K562 (cell line): ENCODE results near the genes TMPRSS6, ELFN2, MFNG and CARD10.

GRCh38 chr22:36781945-36782361, 6.0 kb upstream of the IFT27 start:
- RAMPAGE, long total RNA, result no peak
- RRBS, result 1% methylated on average over 8 of the region's 18 CpGs
PRO-cap:
- standard, result no peak
- CoPRO, capped RNA only, 2 experiments, result no peak in any of the 2 experiments
- CoPRO, capped and uncapped RNA, 2 experiments, result no peak in any of the 2 experiments
- CoPRO, uncapped RNA only, 2 experiments, result no peak in any of the 2 experiments
CAGE:
- cytosol, long polyA plus RNA, result no peak
- long polyA plus RNA, result no peak
- nucleolus, long total RNA, result no peak
- nucleus, long polyA plus RNA, result no peak

GRCh38 chr22:36856243-36856875, 4.4 kb upstream of the NCF4 start:
- RAMPAGE, long total RNA, result no peak
- RRBS, result no CpG with 5 or more reads among the region's 31 CpGs
PRO-cap:
- standard, result no peak
- CoPRO, capped RNA only, 2 experiments, result no peak in any of the 2 experiments
- CoPRO, capped and uncapped RNA, 2 experiments, result no peak in any of the 2 experiments
- CoPRO, uncapped RNA only, 2 experiments, result no peak in any of the 2 experiments
CAGE:
- cytosol, long polyA plus RNA, result no peak
- long polyA plus RNA, result no peak
- nucleolus, long total RNA, result no peak
- nucleus, long polyA plus RNA, result no peak

DNA sequence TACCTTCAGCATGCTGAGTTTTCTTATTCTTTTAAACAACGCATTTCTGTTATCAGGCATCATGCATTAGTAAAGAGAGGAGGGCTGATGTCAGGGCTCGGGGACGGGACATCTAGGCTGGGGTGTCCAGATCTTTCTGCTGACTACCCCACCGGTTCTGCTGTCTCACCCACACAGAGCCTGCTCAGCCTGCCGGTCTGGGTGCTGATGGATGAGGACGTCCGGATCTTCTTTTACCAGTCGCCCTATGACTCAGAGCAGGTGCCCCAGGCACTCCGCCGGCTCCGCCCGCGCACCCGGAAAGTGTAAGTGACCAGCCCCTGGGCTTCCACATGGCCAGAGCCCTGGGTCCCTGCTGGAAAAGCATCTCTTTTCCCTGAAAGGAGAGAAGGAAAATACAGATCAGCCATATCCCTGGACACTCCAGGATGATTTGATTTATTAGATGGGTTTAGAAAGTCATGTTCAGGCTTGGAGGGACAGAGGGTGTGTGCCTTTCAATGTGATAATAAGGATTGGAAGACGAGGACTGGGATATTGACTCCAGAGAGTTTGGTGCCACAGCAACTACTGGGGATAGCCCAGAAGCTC, 9.5 kb downstream of the NCF4 start:
- RAMPAGE, long total RNA, result no peak
- RRBS, result 4% methylated on average over 4 of the region's 15 CpGs
PRO-cap:
- standard, result no peak
- CoPRO, capped RNA only, 2 experiments, result no peak in any of the 2 experiments
- CoPRO, capped and uncapped RNA, 2 experiments, result no peak in any of the 2 experiments
- CoPRO, uncapped RNA only, 2 experiments, result no peak in any of the 2 experiments
CAGE:
- cytosol, long polyA plus RNA, result no peak
- long polyA plus RNA, result no peak
- nucleolus, long total RNA, result no peak
- nucleus, long polyA plus RNA, result no peak

DNA sequence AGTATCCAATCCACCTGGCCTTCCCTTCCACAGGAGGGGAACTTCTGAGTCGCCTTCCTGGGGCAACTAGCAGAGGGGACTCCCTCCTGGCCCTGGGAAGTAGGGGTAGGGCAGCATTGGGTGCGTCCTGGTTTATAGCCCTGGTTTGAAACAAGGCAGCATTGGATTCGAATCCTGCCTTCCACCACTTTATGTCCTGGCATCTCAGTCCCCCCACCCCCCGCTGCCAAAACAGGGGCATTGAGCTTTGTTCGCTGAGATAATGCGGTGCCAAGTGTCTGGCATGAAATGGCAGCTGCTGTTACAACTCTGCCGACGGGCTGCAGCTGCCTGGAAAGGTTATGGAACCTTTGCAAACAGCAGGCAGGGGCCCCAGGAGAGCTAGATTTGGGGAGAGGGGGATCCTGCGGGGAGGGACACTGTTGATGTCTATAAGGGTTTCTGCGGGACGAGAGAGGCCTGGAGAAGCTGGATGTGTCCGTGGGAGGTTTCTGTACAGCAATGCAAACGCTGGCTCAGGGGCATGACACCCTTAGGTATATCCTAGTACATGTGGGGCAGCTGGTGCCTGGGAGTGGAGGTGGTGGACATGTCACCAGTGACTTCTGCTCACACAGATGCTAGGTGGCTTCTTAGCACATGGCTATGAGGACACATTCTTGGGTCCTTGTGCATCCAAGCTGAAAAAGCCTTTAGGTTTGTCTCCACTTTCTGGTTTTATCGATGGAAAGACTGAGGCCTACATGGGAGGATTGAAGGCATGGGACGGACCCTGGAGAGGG, 1.8 kb downstream of the TST start:
- RAMPAGE, long total RNA, result no peak
- RRBS, result no CpG with 5 or more reads among the region's 15 CpGs
PRO-cap:
- standard, result no peak
- CoPRO, capped RNA only, 2 experiments, result no peak in any of the 2 experiments
- CoPRO, capped and uncapped RNA, 2 experiments, result no peak in any of the 2 experiments
- CoPRO, uncapped RNA only, 2 experiments, result no peak in any of the 2 experiments
CAGE:
- cytosol, long polyA plus RNA, result no peak
- long polyA plus RNA, result no peak
- nucleolus, long total RNA, result no peak
- nucleus, long polyA plus RNA, result no peak

GRCh38 chr22:37109274-37110068, at the start of gene TMPRSS6:
TMPRSS6 (minus strand) TSS chr22:37109713.
- RAMPAGE, long total RNA, result no peak
- RRBS, result 6% methylated on average over 4 of the region's 15 CpGs
PRO-cap:
- standard, result no peak
- CoPRO, capped RNA only, 2 experiments, result no peak in any of the 2 experiments
- CoPRO, capped and uncapped RNA, 2 experiments, result no peak in any of the 2 experiments
- CoPRO, uncapped RNA only, 2 experiments, result no peak in any of the 2 experiments
CAGE:
- cytosol, long polyA plus RNA, result no peak
- long polyA plus RNA, result no peak
- nucleolus, long total RNA, result no peak
- nucleus, long polyA plus RNA, result no peak

GRCh38 chr22:37126233-37126604, 16.7 kb upstream of the TMPRSS6 start:
- RAMPAGE, long total RNA, result no peak
- RRBS, result no CpG with 5 or more reads among the region's 3 CpGs
PRO-cap:
- standard, result no peak
- CoPRO, capped RNA only, 2 experiments, result no peak in any of the 2 experiments
- CoPRO, capped and uncapped RNA, 2 experiments, result no peak in any of the 2 experiments
- CoPRO, uncapped RNA only, 2 experiments, result no peak in any of the 2 experiments
CAGE:
- cytosol, long polyA plus RNA, result no peak
- long polyA plus RNA, result no peak
- nucleolus, long total RNA, result no peak
- nucleus, long polyA plus RNA, result no peak

- RAMPAGE, long total RNA, result no peak
- RRBS, result no CpG with 5 or more reads among the region's 9 CpGs
PRO-cap:
- standard, result no peak
- CoPRO, capped RNA only, 2 experiments, result no peak in any of the 2 experiments
- CoPRO, capped and uncapped RNA, 2 experiments, result no peak in any of the 2 experiments
- CoPRO, uncapped RNA only, 2 experiments, result no peak in any of the 2 experiments
CAGE:
- cytosol, long polyA plus RNA, result no peak
- long polyA plus RNA, result no peak
- nucleolus, long total RNA, result no peak
- nucleus, long polyA plus RNA, result no peak
Measured at GRCh38 chr22:37133270-37133603, 16.5 kb downstream of the IL2RB start.

- RAMPAGE, long total RNA, result no peak
- RRBS, result no CpG with 5 or more reads among the region's 7 CpGs
PRO-cap:
- standard, result no peak
- CoPRO, capped RNA only, 2 experiments, result no peak in any of the 2 experiments
- CoPRO, capped and uncapped RNA, 2 experiments, result no peak in any of the 2 experiments
- CoPRO, uncapped RNA only, 2 experiments, result no peak in any of the 2 experiments
CAGE:
- cytosol, long polyA plus RNA, result no peak
- long polyA plus RNA, result no peak
- nucleolus, long total RNA, result no peak
- nucleus, long polyA plus RNA, result no peak
Measured at GRCh38 chr22:37170588-37170899, 17.5 kb downstream of the C1QTNF6 start.

GRCh38 chr22:37188836-37189519, 931 bp upstream of the C1QTNF6 start:
- RAMPAGE, long total RNA, result no peak
- RRBS, result no CpG with 5 or more reads among the region's 4 CpGs
PRO-cap:
- standard, result no peak
- CoPRO, capped RNA only, 2 experiments, result no peak in any of the 2 experiments
- CoPRO, capped and uncapped RNA, 2 experiments, result no peak in any of the 2 experiments
- CoPRO, uncapped RNA only, 2 experiments, result no peak in any of the 2 experiments
CAGE:
- cytosol, long polyA plus RNA, result no peak
- long polyA plus RNA, result no peak
- nucleolus, long total RNA, result no peak
- nucleus, long polyA plus RNA, result no peak

GRCh38 chr22:37240159-37240733, 3.8 kb downstream of the RAC2 start:
- RAMPAGE, long total RNA, result no peak
- RRBS, result no CpG with 5 or more reads among the region's 7 CpGs
PRO-cap:
- standard, result no peak
- CoPRO, capped RNA only, 2 experiments, result no peak in any of the 2 experiments
- CoPRO, capped and uncapped RNA, 2 experiments, result peak in 1 of 2 experiments; most common minus-strand start chr22:37240356 (in 1)
- CoPRO, uncapped RNA only, 2 experiments, result peak in 1 of 2 experiments; most common minus-strand start chr22:37240636 (in 1)
CAGE:
- cytosol, long polyA plus RNA, result no peak
- long polyA plus RNA, result no peak
- nucleolus, long total RNA, result no peak
- nucleus, long polyA plus RNA, result no peak

DNA sequence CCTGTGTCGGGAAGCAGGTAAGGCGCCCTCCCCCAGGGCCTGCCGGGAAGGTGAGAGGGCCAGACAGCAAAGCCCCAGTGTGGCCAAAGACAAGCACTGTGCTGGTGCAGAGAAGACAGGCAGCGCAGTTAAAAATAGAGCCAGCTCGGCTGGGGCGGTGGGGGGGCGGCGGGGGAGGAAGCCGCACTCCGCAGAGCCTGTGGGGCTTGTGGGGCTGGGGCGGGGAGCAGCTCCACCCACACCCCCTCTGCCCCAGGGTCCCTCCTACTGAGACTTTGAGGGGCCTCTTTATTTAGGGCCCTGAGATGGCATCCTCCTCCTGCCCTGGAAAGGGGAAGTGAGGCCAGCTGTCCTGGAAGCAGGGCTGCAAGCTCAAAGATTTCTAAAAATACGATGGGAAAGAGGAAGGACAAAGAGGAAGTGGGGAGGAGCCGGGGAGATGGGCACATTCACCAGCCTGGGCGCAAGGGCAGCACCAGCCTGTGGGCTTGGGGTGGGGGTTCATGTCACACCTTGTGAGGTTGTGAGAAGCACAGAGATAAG, 2.6 kb downstream of the CYTH4 start:
- RAMPAGE, long total RNA, result no peak
- RRBS, result no CpG with 5 or more reads among the region's 14 CpGs
PRO-cap:
- standard, result no peak
- CoPRO, capped RNA only, 2 experiments, result no peak in any of the 2 experiments
- CoPRO, capped and uncapped RNA, 2 experiments, result no peak in any of the 2 experiments
- CoPRO, uncapped RNA only, 2 experiments, result no peak in any of the 2 experiments
CAGE:
- cytosol, long polyA plus RNA, result no peak
- long polyA plus RNA, result no peak
- nucleolus, long total RNA, result no peak
- nucleus, long polyA plus RNA, result no peak

GRCh38 chr22:37298424-37298815, 16.1 kb downstream of the CYTH4 start:
- RAMPAGE, long total RNA, result no peak
- RRBS, result no CpG with 5 or more reads among the region's 10 CpGs
PRO-cap:
- standard, result no peak
- CoPRO, capped RNA only, 2 experiments, result no peak in any of the 2 experiments
- CoPRO, capped and uncapped RNA, 2 experiments, result no peak in any of the 2 experiments
- CoPRO, uncapped RNA only, 2 experiments, result no peak in any of the 2 experiments
CAGE:
- cytosol, long polyA plus RNA, result no peak
- long polyA plus RNA, result no peak
- nucleolus, long total RNA, result no peak
- nucleus, long polyA plus RNA, result no peak

- RAMPAGE, long total RNA, result no peak
- RRBS, result 13% methylated on average over 27 of the region's 80 CpGs
PRO-cap:
- standard, result no peak
- CoPRO, capped RNA only, 2 experiments, result no peak in any of the 2 experiments
- CoPRO, capped and uncapped RNA, 2 experiments, result no peak in any of the 2 experiments
- CoPRO, uncapped RNA only, 2 experiments, result no peak in any of the 2 experiments
CAGE:
- cytosol, long polyA plus RNA, result no peak
- long polyA plus RNA, result no peak
- nucleolus, long total RNA, result no peak
- nucleus, long polyA plus RNA, result no peak
Measured at GRCh38 chr22:37427181-37427772, at the start of gene ELFN2. ELFN2 (minus strand) TSS chr22:37427479.

DNA sequence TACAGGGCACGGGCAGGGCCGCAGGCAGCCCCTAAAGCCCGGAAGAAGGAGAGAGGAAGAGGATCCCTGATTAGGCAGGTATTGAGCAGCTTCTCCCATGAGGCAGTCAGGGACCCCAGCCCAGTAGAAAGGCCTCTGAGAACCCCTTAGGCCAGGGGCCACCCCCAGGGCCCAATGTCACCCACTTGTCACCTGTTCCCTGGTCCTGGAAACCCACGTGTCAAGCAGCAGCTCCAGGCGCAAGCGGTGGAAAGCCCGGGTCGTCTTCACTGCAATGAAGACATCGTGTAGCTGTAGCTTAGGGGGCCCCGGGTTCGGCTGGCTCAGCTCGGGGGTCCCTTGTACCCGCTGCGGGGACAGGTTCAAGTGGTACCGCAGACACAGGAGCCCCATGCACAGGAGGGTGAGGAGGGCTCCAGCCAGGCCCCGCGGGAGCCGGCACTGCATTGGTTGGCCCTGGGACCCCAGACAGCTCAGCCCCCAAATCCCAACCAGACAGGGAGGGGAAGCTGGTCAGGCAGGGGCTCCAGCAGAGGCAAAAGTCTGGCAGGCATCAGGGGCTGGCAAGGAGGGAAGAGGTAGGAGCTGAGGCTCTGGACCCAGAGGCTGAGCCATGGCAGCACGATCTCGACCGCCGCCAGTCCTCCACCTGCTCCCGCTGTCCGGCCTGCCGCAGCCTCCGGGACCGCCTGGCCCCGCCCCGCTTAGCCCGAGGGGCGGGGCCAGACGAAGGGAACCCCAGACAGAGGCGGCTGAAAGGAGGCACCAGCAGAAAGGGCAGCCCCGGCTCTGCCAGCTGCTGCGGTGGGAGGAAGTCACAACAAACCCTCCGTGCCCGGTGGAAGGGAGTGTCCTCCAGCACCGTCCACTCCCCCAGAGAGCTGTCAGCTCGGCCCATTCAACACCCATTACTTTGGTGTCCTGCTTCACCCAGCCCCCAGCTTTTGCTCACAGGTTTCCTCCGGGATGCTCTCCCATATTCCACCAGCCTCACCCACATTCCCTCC, at the start of gene MFNG:
Gene MFNG (minus strand): TSS at position 654 of the 1,007 bp plus-strand sequence.
- RAMPAGE, long total RNA, result no peak
- RRBS, result 15% methylated on average over 7 of the region's 40 CpGs
PRO-cap:
- standard, result no peak
- CoPRO, capped RNA only, 2 experiments, result no peak in any of the 2 experiments
- CoPRO, capped and uncapped RNA, 2 experiments, result no peak in any of the 2 experiments
- CoPRO, uncapped RNA only, 2 experiments, result no peak in any of the 2 experiments
CAGE:
- cytosol, long polyA plus RNA, result no peak
- long polyA plus RNA, result no peak
- nucleolus, long total RNA, result no peak
- nucleus, long polyA plus RNA, result no peak

DNA sequence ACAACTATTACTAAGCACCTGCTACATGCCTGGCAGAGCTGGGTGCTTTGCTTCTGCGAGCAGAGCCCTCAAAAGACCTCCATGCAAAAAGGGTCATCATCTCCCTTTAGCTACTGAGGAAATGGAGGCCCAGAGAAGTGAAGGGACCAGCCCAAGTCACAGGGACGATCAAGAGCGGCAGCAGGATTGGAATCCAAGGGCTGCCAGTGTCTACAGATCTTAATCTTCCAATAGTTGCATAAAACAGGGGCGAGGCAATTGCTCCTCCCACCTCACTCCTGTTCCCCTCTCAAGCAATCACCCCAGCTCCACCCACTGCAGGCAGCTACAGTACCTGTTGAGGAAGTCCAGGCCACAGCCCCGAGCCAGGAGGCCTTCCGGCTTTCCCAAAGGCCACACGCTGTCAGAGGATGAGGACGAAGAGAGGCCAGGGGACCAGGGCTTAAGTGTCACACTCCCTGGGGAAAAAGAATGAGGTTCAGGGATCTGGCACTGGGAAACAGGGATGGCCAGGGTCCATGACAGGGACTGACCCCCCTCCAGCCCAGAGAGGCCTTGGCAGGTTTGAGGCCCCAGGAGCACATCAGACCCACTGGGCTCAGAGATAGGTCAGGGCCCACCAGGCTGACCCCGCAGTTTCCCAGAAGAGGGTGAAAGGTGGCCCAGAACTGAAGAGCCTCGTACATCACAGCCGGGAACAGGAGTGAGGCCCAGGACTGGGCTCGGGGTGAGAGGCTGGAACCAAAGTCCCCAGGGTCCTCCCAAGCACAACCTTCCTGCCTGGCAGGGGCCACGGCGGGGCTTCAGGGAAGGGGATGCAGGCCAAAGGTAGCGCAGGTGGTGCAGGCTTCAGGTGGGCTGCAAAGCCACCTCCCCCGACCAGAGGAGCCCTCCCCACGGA, 16.3 kb upstream of the MFNG start:
- RAMPAGE, long total RNA, result no peak
- RRBS, result no CpG with 5 or more reads among the region's 17 CpGs
PRO-cap:
- standard, result no peak
- CoPRO, capped RNA only, 2 experiments, result no peak in any of the 2 experiments
- CoPRO, capped and uncapped RNA, 2 experiments, result no peak in any of the 2 experiments
- CoPRO, uncapped RNA only, 2 experiments, result no peak in any of the 2 experiments
CAGE:
- cytosol, long polyA plus RNA, result no peak
- long polyA plus RNA, result no peak
- nucleolus, long total RNA, result no peak
- nucleus, long polyA plus RNA, result no peak

DNA sequence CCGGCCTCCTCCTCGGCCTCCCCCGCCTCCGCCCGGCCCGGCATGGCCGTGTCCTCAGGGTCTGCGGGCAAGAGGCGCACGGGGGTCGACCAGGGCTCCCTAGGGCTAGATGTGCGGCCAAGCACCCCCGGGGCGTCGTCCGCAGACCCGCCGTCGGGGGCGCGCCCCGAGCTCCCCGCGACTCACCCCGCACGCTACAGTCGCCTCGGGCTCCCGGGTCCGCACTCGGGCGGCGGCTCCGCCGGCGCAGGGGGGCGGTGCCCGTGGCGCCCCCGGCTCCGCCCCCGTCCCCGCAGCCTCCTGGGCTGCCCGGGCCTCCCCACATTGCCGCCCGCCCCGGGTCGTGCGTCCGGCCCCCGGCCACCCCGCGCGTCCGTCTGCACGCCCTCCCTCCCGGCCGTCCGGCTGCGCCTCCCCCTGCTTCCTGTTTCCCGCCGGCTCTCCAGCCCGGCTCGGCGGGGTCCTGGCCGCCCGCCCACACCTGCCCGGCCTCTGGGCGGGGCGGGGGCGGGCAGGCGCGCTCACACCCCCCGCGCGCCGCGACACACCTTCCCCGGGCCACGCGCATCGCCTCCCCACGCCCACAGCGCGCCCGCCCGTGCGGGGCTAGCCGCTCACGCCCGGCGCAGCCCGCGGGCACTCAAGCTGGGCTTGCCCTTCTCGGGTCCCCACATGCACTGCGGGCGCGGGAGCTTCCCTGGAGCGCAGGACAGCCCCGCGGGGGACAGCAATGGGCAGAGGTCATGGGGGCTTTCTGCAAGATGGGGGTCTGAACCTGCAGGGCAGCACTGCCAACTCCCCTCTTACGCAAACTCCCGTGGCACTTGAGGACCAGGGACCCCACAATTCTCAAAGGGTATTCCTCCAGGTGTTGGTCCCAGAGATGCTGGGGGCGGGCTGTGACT, at the start of gene CARD10:
Gene CARD10 (minus strand): TSS at position 259 of the 905 bp plus-strand sequence.
- RAMPAGE, long total RNA, result no peak
- RRBS, result 2% methylated on average over 59 of the region's 104 CpGs
PRO-cap:
- standard, result bidirectional peak, plus-strand start at position 427 of the sequence, minus-strand start at position 379 of the sequence; unidirectional peak, minus-strand start at position 494 of the sequence
- CoPRO, capped RNA only, 2 experiments, result peak in 2 of 2 experiments; most common plus-strand start position 427 of the sequence (in 1); most common minus-strand start position 379 of the sequence (in 1)
- CoPRO, capped and uncapped RNA, 2 experiments, result no peak in any of the 2 experiments
- CoPRO, uncapped RNA only, 2 experiments, result no peak in any of the 2 experiments
CAGE:
- cytosol, long polyA plus RNA, result no peak
- long polyA plus RNA, result no peak
- nucleolus, long total RNA, result no peak
- nucleus, long polyA plus RNA, result no peak

GRCh38 chr22:37563747-37564818, 3.8 kb downstream of the CDC42EP1 start:
- RAMPAGE, long total RNA, result no peak
- RRBS, result no CpG with 5 or more reads among the region's 15 CpGs
PRO-cap:
- standard, result no peak
- CoPRO, capped RNA only, 2 experiments, result no peak in any of the 2 experiments
- CoPRO, capped and uncapped RNA, 2 experiments, result no peak in any of the 2 experiments
- CoPRO, uncapped RNA only, 2 experiments, result no peak in any of the 2 experiments
CAGE:
- cytosol, long polyA plus RNA, result no peak
- long polyA plus RNA, result no peak
- nucleolus, long total RNA, result no peak
- nucleus, long polyA plus RNA, result no peak

DNA sequence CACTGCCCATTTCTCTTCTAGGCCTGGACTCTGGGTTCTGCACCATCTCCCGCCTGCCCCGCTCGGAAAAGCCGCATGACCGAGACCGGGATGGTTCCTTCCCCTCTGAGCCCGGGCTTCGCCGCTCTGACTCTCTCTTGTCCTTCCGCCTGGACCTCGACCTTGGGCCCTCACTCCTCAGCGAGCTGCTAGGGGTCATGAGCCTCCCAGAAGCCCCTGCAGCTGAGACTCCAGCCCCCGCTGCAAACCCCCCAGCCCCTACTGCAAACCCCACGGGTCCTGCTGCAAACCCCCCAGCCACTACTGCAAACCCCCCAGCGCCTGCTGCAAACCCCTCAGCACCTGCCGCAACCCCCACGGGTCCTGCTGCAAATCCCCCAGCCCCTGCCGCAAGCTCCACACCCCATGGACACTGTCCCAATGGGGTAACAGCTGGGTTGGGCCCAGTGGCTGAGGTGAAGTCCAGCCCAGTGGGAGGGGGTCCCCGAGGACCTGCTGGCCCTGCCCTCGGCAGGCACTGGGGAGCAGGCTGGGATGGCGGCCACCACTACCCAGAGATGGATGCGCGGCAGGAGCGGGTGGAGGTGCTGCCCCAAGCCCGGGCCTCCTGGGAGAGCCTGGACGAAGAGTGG, 7.9 kb downstream of the CDC42EP1 start:
- RAMPAGE, long total RNA, result no peak
- RRBS, result 19% methylated on average over 4 of the region's 26 CpGs
PRO-cap:
- standard, result no peak
- CoPRO, capped RNA only, 2 experiments, result no peak in any of the 2 experiments
- CoPRO, capped and uncapped RNA, 2 experiments, result no peak in any of the 2 experiments
- CoPRO, uncapped RNA only, 2 experiments, result no peak in any of the 2 experiments
CAGE:
- cytosol, long polyA plus RNA, result no peak
- long polyA plus RNA, result no peak
- nucleolus, long total RNA, result no peak
- nucleus, long polyA plus RNA, result no peak